Cerebellum (tissue), 5 donors: ENCODE measurements around a stretch of chr12.

DNA sequence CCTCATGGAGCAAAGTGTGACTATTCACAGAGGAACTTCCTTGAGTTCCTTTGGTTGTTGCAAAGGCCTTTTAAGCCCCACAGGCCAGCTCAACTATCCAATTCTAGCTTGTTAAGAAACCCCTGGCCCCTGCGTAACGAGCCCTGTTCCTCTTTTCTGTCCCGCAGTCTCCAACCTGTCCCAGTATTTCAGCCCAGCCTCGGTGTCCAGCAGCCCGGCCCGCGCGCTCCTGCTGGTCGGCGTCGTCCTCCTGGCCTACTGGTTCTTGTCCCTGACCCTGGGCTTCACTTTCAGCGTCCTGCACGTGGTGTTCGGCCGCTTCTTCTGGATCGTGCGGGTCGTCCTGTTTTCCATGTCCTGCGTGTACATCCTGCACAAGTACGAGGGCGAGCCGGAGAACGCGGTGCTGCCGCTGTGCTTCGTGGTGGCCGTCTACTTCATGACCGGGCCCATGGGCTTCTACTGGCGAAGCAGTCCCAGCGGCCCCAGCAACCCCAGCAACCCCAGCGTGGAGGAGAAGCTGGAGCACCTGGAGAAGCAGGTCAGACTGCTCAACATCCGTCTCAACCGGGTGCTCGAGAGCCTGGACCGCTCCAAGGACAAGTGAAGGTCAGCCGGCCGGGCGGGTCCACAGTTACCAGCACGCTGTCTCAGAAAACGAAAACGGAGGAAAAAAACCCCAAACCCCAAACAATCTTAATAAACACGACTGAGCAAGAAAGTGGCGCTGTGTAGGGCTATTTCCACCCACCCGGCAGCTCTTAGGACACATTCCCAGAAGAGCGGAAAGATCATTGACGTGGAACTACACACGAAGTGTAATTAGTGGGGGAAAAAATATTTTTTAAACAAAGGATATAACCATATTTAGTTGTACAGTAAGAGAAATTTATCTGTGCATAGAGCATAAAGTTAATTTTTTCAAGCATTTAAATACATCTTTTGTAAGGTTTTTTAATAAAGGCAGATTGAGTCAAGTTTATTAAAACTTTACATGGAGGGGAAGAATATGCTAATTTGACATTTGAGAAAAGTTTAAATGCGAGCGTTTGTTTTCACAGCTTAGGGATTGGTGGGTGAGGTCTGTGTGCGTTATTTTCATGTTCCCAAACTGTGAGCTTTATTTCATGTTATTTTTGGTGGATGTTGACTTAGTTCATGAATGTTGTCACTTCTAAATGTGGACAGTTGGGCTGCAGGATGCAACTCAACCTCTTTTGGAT, 31.8 kb downstream of the BRI3BP start:
- PRO-cap, 3 experiments: no peak in any of the 3 experiments
- RAMPAGE, long total RNA: no peak

- PRO-cap, 3 experiments: no peak in any of the 3 experiments
- RAMPAGE, long total RNA: no peak
These were observed 36.4 kb upstream of the TMEM132B start for GRCh38 chr12:125149655-125150407.

DNA sequence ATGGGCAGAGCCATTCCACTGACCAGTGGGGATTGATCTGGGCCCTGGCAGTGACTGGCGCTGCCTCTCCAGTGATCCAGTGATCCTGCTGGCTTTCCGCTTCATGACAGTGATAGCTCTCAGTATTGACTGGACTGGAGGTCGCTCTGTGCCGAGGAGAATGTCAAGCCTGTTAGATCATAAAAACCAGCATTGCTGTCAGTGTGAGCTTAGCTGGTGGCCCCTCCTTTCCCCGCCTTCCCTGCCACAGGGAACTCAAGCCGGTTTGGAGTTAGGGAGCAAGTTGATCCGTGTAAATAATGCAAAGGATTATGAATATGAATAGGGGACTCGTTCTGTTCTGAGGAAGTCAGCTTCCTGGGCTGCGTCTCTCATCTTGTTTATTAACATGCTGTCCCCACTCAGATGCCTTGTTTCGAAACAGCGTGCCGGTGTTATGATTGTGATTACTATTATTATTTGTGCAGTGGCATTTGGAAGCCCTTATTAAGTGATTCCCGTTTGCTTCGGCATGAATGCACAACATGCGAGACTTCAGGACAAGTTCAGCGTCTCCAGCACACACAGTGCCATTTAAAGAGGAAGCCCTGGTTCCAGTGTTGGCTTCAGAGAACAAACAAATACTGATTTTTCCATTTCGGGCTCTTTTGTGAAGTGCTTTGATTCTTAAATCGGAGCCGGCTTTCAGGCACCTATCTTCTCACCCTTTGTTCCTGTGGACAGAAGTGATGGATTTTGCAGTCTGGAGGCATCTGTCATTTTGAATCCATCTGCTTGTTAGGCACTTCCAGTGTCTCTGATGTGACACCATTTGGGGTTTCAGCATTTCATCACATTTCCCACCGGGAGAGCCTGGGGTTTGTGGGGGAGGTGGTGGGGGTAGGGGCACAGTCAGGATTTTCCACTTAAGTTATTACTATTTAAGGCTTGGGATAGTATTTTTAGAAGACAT, 60.1 kb downstream of the TMEM132B start:
- PRO-cap, 3 experiments: no peak in any of the 3 experiments
- RAMPAGE, long total RNA: no peak

GRCh38 chr12:125652389-125652625, 466.1 kb downstream of the TMEM132B start:
- PRO-cap, 3 experiments: no peak in any of the 3 experiments
- RAMPAGE, long total RNA: no peak

DNA sequence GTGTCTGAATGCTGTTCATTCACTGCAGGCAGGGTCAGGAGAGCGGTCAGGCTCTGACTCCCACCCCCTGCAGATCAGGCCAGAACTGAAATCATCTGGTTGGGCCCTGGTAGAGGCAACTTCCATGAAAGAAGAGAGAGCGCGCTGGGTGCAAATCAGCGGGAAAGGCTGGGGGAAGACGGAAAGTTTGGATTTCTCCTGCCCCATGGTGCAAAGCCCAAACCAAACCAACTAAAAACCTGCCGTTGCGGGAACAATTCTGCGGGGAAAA, 1539.5 kb downstream of the TMEM132B start:
- PRO-cap, 3 experiments: no peak in any of the 3 experiments
- RAMPAGE, long total RNA: no peak

DNA sequence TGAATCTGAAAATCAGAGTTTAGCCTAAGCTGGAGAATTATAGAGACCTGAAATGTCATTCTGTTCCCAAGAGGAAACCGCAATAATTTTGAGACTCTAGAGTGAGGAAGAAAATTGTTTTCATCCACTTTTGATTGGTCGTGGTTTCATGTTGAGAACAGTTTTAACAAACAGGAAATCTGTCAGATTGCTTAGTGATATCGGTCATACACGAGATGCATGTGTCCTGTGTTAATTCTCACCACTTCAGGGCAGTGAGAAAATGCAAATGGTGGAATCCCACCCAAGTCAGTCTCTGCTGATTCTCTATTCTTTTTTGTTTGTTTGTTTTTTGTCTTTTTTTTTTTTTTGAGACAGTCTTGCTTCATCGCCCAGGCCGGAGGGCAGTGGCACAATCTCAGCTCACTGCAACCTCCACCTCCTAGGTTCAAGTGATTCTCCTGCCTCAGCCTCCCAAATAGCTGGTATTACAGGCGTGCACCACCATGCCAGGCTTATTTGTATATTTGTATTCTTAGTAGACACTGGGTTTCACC, 1498.4 kb upstream of the TMEM132C start:
- PRO-cap, 3 experiments: no peak in any of the 3 experiments
- RAMPAGE, long total RNA: no peak

- PRO-cap, 3 experiments: no peak in any of the 3 experiments
- RAMPAGE, long total RNA: no peak
These were observed 400.8 kb upstream of the TMEM132C start for GRCh38 chr12:127866148-127866587.

GRCh38 chr12:128265427-128265966, 1.5 kb upstream of the TMEM132C start:
- PRO-cap, 3 experiments: no peak in any of the 3 experiments
- RAMPAGE, long total RNA: no peak

DNA sequence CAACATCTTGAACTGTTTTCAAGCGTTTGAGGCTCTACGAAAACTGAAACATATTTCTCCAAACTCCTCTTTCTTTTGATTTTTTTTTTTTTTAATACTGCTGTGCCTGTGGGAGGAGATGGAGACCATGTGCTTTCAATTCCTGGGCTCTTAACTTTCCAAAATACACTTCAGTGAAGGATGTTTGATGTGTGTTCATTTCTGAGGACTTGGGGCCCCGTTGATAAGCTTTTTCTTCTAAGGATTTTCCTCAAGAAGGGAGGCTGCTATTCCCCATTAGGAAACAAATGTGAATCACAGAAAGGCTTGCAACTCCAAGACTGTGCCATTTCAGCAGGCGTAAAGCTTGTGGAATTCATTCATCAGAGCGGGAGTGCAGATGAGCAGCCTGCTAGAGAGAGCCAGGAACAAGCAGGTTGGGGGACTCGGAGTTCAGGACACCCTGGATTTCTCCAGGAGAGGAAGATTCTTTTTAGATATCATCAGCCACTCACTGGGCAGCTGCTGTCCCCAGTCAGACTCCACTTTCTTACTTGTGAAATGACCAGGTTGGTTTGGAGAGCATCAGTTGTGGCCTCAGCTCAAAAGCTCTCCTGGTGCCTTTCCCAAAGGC, 94.7 kb downstream of the TMEM132C start:
- PRO-cap, 3 experiments: no peak in any of the 3 experiments
- RAMPAGE, long total RNA: no peak

- PRO-cap, 3 experiments: no peak in any of the 3 experiments
- RAMPAGE, long total RNA: no peak
These were observed 219.9 kb downstream of the SLC15A4 start for GRCh38 chr12:128603811-128604302.

DNA sequence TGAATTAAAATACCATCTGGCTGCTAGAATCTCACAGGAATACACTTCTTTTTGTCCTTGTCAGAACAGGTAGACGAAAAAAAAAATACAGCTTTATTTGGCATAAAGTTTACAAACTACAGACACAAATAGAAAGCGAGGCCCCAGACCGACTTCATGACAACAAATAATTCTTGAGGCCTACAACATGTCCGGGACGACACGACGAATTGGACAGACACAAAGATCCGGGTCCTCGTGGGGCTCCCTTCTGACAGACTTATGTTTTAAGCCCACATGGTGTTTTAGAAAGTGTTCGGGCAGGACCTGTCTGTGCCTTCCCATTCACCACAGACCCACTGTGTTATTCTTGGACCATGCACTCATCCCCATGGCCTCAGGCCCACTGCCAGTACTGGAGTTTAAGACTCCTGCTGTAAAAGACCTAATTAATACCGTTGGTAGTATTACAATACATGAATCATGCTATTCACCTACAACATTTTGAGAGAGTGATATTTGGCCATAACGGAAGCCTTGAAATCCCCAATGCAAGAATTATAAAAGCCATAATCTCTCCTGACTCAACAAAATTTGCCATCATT, 20.0 kb downstream of the SLC15A4 start:
- PRO-cap, 3 experiments: no peak in any of the 3 experiments
- RAMPAGE, long total RNA: no peak

- PRO-cap, 3 experiments: no peak in any of the 3 experiments
- RAMPAGE, long total RNA: no peak
These were observed 10.5 kb downstream of the SLC15A4 start for GRCh38 chr12:128813103-128813760.

- PRO-cap, 3 experiments: no peak in any of the 3 experiments
- RAMPAGE, long total RNA: no peak
These were observed 256.2 kb downstream of the GLT1D1 start for GRCh38 chr12:129109466-129109852.

GRCh38 chr12:129530783-129531488, 372.9 kb downstream of the TMEM132D start:
- PRO-cap, 3 experiments: no peak in any of the 3 experiments
- RAMPAGE, long total RNA: no peak

DNA sequence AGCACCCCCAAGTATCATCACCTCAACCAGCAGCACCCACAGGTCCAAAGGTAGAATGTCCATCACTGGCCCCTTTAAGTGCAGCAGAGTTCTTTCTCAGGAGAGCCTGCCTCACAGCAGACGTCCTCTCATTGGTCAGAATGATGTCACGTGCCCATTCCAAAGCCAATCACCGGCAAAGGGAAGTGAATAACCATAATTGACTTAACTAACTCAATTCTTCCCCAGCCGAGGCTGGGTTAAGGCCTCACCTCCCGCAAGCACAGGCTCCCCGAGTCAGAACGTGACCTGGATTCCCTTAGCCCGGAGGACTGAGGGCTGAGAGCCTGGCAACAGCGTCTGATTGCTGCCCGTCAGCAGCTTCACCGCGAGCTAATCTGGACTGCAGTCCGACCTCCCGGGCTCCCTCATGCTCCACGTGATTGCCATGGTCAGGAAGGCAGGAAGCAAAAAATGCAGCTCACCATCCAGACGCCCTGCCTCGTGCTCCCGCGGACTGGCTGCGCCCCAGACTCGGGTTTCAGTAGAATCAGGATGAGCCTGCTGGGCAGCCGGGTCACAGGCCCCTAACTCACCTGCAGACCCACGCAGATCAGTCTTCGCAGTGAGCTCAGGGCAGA, 92.1 kb upstream of the FZD10 start:
- PRO-cap, 3 experiments: peak in 1 of 3 experiments; most common plus-strand start position 227 of the sequence (in 1)
- RAMPAGE, long total RNA: no peak

- PRO-cap, 3 experiments: no peak in any of the 3 experiments
- RAMPAGE, long total RNA: no peak
These were observed 796 bp upstream of the FZD10 start for GRCh38 chr12:130161042-130162293.

- PRO-cap, 3 experiments: no peak in any of the 3 experiments
- RAMPAGE, long total RNA: no peak
These were observed 63.3 kb downstream of the FZD10 start for GRCh38 chr12:130225653-130225951.

GRCh38 chr12:130714626-130715204, 1.4 kb downstream of the RIMBP2 start:
- PRO-cap, 3 experiments: no peak in any of the 3 experiments
- RAMPAGE, long total RNA: no peak

GRCh38 chr12:130717087-130717557, 1.0 kb upstream of the RIMBP2 start:
- PRO-cap, 3 experiments: peak in 1 of 3 experiments; most common plus-strand start chr12:130717306 (in 1)
- RAMPAGE, long total RNA: no peak

GRCh38 chr12:130775972-130776962, 60.2 kb upstream of the RIMBP2 start:
- PRO-cap, 3 experiments: no peak in any of the 3 experiments
- RAMPAGE, long total RNA: no peak